Cerebral cortex (tissue), 2 donors: ENCODE data around the gene MINDY2.

DNA sequence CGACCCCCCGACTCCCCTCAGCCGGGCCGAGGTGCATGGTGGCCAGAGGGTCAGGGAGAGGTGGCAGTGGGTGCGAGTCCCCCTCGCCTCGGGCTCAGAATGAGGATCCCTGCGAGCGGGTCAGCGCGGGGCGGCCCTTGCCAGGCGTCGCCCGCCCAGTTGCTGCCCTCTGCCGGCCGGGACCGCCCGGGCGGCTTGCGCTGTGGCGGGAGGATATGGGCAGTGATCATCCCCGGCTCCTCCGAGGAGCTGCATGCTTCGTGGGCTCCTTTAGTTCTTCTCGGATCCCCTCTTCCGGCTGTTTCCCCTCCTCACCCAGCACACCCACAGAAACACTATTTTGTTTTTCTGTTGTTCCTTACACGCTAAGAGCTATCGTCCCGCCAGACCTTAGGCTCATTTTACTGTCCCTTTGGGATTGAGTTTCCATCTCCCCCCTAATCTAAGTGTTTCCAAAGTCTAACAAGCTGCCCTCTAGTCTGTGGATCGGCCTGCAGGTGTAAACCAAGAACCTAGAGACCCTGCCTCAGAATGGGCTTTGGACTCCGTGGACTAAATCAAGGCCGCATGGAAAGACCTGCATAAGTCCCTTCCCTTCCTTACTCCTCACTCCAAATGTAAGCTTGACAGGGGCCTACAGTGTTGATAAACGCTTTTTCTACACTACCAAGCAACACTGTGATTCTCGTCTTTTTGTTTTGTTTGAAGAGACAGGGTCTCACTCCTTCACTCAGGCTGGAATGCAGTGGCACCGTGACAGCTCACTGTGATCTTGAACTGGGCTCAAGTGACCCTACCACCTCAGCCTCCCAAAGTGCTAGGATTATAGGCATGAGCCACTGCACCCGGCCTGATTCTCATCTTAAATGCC, 1.0 kb upstream of the ALDH1A2 start:
- PRO-cap, 2 experiments, result peak in 1 of 2 experiments; most common minus-strand start position 101 of the sequence (in 1)

GRCh38 chr15:58141787-58142447, 3.7 kb downstream of the AQP9 start:
- PRO-cap, 2 experiments, result no peak in any of the 2 experiments

- PRO-cap, 2 experiments, result no peak in any of the 2 experiments
These were observed 109.9 kb downstream of the AQP9 start for GRCh38 chr15:58248020-58248576.

GRCh38 chr15:58261054-58261562, 122.9 kb downstream of the AQP9 start:
- PRO-cap, 2 experiments, result no peak in any of the 2 experiments

DNA sequence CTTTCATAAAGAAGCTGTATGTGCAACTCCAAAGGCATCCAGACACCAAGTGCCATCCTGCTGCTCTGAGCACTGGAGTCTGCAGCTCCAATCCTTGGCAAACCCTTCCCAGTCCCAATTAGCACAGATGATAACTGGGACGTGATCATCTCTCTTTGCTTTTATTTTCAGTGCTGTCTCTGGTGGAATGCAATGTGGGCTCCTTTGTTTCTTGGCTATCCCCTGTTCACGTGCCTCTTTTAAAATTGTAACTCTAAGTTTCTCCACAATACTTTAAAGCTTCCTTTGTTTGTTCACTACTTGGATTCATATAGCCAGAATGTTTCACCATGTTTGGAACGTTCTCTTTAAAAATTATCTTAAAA, 141.0 kb downstream of the AQP9 start:
- PRO-cap, 2 experiments, result no peak in any of the 2 experiments

DNA sequence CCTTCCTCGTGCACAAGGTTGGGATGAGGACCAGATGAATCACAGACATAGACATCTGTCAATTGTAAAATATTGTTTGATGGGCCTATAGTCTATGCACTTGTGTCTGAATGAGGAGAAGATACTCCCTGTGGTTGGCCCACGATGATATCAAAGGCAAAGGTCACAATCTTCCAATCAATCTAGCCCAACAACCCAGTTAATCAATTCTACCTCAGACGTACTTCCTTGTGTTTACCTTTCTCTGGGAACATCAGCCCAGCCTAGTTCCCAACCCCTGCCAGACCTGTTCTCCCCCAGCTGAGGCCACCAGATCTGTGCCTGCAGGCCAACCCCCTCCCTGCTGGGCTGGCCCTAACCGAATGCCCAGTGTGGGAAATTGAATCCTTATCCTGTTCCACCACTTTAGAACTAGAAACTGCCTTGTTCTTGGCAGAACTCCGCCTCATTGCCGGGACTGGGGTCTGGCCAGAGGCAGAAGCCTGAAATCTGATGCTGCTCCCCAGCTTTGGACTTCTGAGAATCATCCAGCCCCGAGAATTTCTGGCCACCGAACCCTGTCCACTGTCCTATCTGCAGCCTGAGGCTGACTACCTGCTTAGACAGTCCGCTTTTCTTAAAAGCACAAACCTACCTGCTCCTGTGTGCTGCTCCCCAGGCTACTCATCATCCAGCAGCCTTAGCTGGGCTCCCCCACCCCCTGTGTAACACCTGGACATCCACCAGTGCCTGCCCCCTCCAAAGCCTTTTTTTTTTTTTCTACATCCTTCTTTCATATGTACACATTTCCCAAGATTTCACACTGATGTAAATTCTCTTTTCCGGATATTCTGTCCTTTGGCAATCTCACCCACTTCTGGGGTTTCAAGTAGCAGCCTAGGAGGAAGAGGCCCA, 101.5 kb upstream of the LIPC start:
- PRO-cap, 2 experiments, result no peak in any of the 2 experiments

DNA sequence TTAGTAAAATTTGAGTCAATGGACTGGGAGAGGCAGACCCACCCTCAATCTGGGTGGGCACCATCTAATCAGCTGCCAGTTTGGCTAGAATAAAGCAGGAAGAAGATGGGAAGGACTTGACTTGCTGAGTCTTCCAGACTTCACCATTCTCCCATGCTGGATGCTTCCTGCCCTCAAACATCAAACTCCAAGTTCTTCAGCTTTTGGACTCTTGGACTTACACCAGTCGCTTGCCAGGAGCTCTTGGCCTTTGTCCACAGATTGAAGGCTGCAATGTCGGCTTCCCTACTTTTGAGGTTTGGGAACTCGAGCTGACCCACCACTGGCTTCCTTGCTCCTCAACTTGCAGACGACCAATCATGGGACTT, 8.6 kb upstream of the LIPC start:
- PRO-cap, 2 experiments, result no peak in any of the 2 experiments

- PRO-cap, 2 experiments, result no peak in any of the 2 experiments
These were observed 701 bp downstream of the LIPC start for GRCh38 chr15:58432400-58432983.

DNA sequence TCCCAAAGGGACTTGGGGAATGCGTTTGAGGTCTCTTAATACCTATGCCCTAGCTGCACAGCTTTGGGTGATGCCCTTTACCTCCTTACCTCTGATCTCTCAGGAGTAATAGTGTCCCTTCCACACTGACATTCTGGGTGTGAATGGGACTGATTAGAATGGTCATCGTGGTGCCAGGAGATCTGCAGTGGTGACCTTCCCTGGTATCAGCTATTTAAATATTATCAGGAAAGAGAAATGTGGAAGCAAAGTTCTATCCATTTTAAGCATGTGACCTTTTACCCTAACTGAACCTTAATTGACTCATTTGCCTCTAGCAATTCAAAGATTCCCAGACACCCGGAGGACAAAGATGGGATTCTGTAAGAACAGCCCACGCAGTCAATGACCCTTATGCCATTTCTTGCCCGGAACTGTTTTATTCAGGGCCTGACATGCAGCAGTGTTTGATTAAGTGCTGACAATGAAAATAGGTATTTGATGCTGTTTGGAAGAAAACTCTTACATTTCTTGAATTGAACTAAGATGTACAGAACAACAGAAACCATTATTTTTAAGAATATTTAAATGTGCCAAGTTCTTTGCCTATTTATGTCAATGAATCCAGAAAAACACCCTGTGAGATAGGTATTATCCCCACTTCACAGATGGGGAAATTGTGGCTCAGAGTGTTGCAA, 10.4 kb downstream of the LIPC start:
- PRO-cap, 2 experiments, result no peak in any of the 2 experiments

GRCh38 chr15:58462426-58463113, 30.8 kb downstream of the LIPC start:
- PRO-cap, 2 experiments, result no peak in any of the 2 experiments

DNA sequence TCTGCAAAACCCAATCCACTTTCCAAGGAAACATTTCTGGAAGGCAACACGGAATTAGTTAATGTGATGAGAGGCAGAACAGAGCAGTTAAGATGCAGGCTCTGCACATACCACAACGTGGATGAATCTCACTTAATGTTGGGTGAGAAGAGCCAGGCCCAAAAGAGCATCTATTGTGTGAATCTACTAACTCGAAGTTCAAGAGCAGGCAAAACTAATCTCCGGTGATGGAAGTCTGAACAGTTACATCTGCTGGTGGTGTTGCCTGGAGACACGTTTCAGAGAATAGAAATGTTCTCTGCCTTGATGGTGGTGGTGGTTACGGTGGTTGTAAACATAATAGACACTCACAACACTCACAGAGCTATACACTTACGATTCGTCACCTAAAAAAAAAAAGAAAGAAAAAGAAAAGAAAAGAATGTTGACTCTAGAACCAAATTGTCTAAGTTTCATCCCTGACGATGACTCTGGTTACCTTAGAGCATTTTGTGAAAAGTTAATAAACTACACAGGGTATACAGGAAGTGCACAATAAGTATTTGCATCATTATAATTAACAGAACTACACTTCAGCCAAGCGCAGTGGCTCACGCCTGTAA, 86.9 kb downstream of the LIPC start:
- PRO-cap, 2 experiments, result no peak in any of the 2 experiments

GRCh38 chr15:58549692-58550318, 118.0 kb downstream of the LIPC start:
- PRO-cap, 2 experiments, result no peak in any of the 2 experiments

- PRO-cap, 2 experiments, result peak in 1 of 2 experiments; most common plus-strand start chr15:58771314 (in 1)
These were observed at the start of gene MINDY2 for GRCh38 chr15:58771061-58771929. Gene MINDY2 (plus strand): TSS chr15:58771302.

DNA sequence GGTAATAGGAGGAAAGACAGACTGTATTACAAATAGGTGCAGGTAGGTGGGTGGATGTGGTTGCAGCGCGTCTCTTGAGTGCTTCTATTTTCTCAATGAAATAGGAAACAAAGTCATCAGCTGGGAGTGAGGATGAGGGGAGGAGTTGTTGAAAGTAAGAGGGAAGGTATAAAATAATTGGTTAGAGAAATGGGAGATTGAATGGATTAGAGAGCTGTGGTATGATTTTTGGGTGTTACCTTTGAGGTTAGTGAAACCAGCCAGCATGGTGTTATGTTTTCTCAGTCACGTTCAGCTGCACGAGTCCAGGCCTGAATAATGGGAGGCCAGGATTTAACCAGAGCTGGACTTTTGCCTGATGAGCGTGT, 22.6 kb downstream of the MINDY2 start:
- PRO-cap, 2 experiments, result no peak in any of the 2 experiments

- PRO-cap, 2 experiments, result no peak in any of the 2 experiments
These were observed 67.9 kb downstream of the SLTM start for GRCh38 chr15:58865447-58866093.

DNA sequence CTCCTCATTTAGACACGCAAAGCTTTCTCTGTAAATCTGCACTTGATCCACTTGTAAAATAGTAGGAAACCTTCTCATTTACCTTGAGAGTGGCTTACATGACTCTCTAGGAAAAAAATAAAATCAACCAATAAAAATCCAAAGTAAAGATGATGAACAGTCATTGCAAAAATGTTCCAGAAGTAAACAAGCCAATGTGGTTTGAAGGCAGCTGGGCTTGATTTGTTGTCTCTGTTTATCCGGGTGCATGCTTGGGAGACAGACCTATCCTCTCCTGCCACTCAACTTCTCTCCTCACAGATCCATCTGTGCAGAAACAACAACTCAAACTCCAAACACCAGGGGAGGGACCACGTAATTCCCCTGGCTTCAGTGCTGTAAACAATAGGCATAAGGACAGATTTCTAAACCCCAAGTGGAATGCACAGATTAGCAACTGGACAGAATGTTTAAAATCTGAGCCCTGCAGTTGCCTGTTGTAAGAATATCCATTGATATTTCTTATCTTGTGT, 31.4 kb upstream of the LDHAL6B start:
- PRO-cap, 2 experiments, result no peak in any of the 2 experiments

DNA sequence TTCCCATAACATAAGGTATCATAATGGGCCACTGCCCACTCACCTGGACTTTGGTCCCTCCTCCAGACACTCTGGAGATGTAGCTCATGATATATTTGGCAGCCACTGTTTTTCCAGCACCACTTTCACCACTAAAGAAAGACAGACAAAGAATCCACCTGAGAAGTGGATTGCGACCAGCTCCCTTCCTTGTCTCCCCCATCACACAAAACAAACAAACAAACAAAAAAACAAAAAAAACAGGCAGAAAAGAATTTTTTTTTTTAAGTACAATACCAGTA, 29.8 kb downstream of the LDHAL6B start:
- PRO-cap, 2 experiments, result no peak in any of the 2 experiments

GRCh38 chr15:59295350-59295844, 77.3 kb downstream of the MYO1E start:
- PRO-cap, 2 experiments, result no peak in any of the 2 experiments

- PRO-cap, 2 experiments, result no peak in any of the 2 experiments
These were observed 17.5 kb downstream of the MYO1E start for GRCh38 chr15:59355019-59355634.

DNA sequence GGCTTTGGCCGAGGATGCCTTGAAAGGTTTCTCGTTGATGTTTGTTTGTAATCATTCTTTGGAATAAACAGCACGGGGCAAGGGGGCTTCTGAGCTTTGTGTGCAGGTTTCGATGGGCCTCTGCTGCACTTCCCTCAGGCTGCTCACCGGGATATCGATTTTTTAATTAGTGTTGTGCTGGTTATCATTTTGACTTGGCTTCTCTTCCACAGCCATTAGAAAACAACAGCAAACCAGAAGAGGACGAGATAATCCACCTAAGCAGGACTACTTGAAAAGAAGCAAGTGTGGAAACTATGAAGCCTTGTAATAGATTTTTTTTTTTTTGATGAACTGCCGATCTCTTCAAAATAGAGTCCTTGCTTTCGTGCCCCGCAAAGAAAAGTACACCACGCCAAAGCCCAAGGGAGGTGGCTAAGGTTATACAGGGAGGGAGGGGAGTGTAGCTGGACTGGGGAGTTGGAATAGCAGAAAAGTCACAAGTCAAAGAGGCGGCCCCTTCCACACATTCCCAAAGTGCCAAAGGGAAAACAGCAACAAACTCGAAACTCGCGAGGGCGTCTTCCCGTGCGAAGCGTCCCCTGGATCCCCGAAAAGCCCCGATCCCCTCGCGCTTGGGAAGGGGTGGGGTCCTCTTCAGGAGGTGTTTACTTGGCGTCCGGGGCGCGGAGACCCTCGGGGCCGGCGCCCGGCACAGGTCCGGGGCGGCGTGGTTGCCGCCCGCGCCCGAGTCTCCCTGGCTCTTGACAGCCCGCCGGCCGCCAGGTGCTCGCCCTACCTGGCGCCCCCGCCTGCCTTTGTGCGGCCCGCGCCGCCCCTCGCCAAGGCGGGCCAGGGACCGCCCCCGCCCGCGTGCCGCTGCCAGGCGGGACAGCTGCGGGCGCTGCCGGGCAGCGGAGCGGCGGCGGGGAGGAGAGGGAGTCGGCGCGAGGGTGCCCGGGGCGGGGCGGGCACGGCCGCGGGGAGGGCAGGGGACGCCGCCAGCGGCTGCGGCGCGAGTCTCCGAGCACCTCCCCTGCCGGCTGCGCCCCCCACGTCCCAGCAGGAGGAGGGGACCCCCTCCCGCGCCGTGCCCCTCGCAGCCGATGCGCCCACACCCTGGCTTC, 1.2 kb downstream of the MYO1E start:
- PRO-cap, 2 experiments, result peak in 1 of 2 experiments; most common plus-strand start position 983 of the sequence (in 1); most common minus-strand start position 803 of the sequence (in 1)